ENCODE measurements around a stretch of chr9.

DNA sequence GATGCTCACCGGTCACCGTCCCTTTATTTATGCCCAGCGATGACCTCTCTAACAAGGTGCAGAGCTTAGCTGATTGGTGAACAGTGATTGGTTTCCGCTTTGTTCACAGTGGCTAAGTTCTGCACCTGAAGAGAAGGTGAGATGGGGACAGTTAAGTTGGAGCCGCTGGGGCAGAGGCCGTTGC is 232.2 kb downstream of the FANCC start:
- PRO-cap: unidirectional peak, plus-strand start at position 103 of the sequence
- RAMPAGE, long total RNA, 4 experiments: no peak in any of the 4 experiments

DNA sequence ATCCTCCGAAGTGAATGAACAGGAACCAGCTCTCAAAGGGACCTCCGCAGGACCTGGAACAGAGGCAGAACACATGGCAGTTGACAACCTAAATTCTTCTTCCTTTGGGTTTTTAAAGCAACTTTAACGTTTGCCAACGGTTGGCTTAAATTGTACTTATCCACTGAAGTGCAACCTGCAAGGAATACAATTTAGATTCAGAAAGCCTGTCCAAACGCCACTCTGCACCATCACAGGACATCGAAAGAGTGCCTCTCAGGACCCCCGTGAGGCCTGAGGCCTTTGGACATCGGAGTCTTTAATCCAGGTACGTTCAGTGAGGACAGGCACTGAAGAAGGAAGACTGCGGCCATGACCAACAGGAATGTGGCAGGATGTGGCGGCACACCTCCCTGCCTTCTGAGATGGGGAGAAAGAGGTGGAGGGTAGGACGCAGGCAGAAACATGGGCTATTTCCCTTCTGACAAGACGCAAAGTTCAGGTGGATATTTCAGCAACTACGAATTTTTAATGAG is 205.9 kb downstream of the FANCC start:
- PRO-cap: no peak
- RAMPAGE, long total RNA, 4 experiments: no peak in any of the 4 experiments

DNA sequence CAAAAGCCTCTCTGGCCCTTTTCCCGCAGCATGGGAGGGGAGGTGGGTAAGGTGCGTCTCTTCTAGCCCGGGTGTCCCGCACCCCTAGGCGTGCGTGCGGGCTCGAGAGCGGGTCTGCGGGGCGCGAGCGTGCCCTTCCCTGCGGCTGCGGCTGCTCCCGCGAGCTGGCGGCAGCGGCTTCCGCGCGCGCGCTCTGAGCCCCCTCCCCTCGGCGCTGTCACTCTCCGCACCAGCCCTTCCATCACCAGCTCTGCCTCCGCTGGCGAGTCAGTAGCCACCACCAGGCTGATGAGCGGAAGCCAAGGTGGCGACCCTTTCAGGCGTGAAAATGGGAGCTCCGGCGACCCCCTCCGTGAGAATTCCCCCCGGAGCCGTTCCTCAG is 6.7 kb upstream of the PTCH1 start:
- PRO-cap: no peak
- RAMPAGE, long total RNA, 4 experiments: no peak in any of the 4 experiments

- PRO-cap: no peak
- RAMPAGE, long total RNA, 4 experiments: no peak in any of the 4 experiments
Observed at GRCh38 chr9:95588731-95589402, 79.8 kb upstream of the PTCH1 start.

DNA sequence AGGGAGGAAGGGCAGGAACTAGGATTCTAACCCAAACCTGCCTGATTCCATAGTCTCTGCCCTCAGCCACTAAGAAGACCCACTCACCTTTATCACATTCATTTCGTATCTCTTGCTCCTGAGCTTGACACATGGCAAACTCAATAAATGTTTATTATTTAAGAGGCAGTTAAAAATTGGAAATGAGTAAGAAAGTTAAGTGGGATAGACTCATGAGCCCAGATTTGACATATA is 166.5 kb upstream of the ERCC6L2 start:
- PRO-cap: no peak
- RAMPAGE, long total RNA, 4 experiments: no peak in any of the 4 experiments

- PRO-cap: no peak
- RAMPAGE, long total RNA, 4 experiments: no peak in any of the 4 experiments
Observed at GRCh38 chr9:95751914-95752327, 123.6 kb upstream of the ERCC6L2 start.

DNA sequence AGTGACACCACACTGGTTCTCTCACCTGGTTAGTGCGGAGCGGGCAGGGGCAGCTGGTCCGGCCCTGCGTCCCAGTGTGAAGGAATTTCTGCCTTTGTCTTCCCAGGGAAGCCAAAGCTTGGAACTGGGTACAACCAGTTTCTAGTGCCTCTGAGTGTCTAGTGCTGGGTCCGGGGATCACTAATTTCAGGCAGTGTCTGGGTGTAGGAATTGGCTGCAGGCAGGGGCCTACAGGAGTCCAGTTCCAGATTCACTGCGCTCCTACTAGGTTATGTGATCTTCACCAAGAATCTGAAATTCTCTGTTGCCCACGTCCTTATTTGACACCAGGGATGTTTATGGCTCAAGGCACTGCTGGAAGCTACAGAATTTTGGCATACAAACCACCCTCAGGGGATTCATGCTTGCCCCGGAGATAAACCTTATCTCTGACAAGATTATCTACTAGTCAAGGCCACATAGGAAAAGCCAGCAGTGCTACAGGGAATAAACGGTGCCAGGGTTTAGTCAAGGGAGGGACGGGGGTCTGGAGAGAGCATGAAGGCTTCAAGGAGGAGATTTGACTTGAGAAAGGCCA is 120.5 kb upstream of the ERCC6L2 start:
- PRO-cap: no peak
- RAMPAGE, long total RNA, 4 experiments: no peak in any of the 4 experiments

- PRO-cap: no peak
- RAMPAGE, long total RNA, 4 experiments: no peak in any of the 4 experiments
Observed at GRCh38 chr9:95831487-95832133, 43.9 kb upstream of the ERCC6L2 start.

- PRO-cap: bidirectional peak, plus-strand start at chr9:96116822, minus-strand start at chr9:96116731
- RAMPAGE, long total RNA, 4 experiments: no peak in any of the 4 experiments
Observed at GRCh38 chr9:96116619-96117178, 185.3 kb downstream of the HSD17B3 start.

DNA sequence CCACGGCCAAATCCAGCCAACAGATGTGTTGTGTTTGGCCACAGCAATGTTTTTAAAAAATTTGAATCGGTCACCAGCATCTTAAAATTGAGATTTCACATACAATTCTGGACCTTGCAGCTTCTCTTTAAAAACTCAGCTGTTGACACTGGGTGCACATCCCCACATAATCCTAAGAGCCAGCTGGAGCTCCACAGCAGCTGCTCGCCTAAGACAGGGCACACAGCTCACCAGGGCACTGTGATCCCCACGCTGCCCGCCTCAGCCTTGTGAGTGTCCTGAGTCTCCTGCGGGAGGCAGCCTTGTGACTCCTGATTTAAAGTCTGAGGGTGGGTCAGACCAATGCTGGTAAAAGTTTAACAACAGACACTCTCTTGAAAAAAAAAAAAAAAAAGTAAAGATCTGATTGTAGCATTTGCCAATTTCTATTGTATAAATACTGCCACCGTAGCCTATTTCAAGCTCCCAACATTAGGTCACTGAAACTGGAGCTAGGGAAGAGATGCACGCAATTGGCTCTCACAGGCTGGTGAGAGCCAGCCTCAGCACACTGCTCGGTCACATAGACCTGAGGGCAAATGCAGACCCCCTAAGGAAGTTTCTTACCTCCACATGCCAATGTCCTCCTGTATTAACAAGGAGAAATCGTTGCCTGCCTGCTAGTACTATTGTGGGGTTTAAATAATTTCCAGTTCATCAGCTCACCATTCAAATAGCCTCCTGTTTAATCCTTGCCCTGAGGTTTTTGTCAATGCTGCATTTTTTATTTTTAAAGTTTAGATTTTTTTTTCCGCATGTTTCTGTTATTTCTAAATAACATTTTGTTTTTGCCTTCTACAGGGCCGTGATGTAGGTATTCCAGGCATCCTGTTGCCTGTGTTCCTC is 124.7 kb downstream of the HSD17B3 start:
- PRO-cap: no peak
- RAMPAGE, long total RNA, 4 experiments: no peak in any of the 4 experiments

GRCh38 chr9:96344487-96345224 is 38.9 kb downstream of the SLC35D2 start:
- PRO-cap: no peak
- RAMPAGE, long total RNA, 4 experiments: no peak in any of the 4 experiments

DNA sequence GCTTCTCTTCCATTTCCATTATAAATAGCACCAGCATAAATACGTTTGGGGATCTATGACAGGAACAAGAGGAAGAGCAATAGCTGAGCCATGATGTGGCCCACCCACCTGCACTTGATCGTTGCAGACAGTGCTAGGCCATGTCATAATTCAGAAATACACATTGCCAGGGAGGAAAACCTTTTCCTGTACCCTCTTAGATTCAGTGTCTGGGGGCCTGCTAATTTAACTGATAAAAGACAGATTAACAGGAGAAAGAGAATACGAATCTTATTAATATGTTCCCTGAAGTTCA is 37.6 kb downstream of the SLC35D2 start:
- PRO-cap: no peak
- RAMPAGE, long total RNA, 4 experiments: no peak in any of the 4 experiments

DNA sequence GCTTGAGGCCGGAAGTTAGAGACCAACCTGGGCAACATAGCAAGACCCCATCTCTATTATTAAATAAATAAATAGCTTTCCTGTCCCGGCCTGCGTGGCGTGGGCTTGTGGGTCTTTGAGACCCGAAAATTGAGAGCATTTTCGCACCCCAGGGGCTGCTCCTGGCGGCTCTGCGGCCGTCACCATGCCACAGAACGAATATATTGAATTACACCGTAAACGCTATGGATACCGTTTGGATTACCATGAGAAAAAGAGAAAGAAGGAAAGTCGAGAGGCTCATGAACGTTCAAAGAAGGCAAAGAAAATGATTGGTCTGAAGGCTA is 11.1 kb downstream of the ZNF367 start:
- PRO-cap: no peak
- RAMPAGE, long total RNA, 4 experiments: start-site peak on the plus strand in 1 of 4 experiments, centred at position 230 of the sequence, 5 reads per replicate

DNA sequence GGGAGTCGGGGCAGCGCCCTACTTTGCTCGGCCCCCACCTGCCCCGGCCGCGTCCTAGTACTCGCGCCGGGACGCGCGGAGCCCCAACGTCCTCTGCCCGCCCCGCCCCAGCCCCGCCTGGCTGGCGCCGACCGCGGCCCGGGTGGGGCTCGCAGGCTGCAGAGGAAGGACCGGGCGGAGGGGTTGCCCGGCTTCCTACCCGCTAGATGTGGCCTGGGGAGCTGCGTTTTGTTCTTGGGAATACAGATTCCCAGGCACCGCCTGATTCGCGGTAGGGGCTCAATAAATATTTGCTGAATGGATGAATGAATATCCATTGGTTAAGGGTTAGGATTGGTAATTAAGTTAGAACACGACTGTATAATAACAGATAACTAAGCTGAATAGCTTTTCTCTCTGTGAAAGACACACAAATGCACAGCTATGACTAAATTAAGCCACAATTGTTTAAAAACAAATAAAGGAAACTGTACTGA is 1.1 kb upstream of the ZNF367 start:
- PRO-cap: bidirectional peak, plus-strand start at position 159 of the sequence, minus-strand start at position 95 of the sequence
- RAMPAGE, long total RNA, 4 experiments: no peak in any of the 4 experiments

DNA sequence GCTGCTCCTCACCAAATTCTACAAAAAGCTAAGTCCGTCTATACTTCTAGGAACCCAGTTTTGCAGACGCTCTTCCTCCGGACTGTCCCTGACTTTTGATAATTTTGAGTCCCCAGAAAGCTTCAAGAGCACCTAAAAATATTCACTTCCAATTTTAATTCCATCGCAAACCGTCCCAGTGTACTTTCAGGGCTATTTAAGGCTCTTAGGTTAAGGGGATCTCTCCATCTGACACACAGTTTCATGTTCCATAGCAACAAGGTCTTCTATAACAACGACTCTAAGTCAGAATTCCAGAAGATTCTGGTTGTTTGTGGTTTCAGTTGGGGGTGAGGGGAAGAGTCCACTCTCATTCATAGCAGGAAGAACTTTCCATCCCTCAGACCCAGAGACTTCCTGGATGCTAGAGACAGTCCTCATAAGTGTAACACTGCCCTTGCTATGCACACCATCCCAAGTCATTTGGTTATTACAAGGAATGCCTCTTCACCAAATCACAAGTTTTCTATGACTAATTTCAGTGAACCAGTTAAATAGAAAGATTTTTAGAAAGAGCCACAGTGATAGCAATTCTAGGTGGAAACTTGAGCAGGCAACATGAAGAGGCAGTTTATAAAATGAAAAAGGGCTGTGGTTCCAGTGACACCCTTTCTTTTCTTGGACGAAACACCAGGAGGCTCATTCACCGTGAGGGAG is 51.3 kb downstream of the HABP4 start:
- PRO-cap: no peak
- RAMPAGE, long total RNA, 4 experiments: no peak in any of the 4 experiments

GRCh38 chr9:96892733-96893052 is 36.0 kb upstream of the NUTM2G start:
- PRO-cap: no peak
- RAMPAGE, long total RNA, 4 experiments: no peak in any of the 4 experiments

- PRO-cap: no peak
- RAMPAGE, long total RNA, 4 experiments: no peak in any of the 4 experiments
Observed at GRCh38 chr9:96996715-96997198, 42.2 kb downstream of the CTSV start.

- PRO-cap: no peak
- RAMPAGE, long total RNA, 4 experiments: no peak in any of the 4 experiments
Observed at GRCh38 chr9:97704375-97704604, 7.2 kb upstream of the XPA start.

DNA sequence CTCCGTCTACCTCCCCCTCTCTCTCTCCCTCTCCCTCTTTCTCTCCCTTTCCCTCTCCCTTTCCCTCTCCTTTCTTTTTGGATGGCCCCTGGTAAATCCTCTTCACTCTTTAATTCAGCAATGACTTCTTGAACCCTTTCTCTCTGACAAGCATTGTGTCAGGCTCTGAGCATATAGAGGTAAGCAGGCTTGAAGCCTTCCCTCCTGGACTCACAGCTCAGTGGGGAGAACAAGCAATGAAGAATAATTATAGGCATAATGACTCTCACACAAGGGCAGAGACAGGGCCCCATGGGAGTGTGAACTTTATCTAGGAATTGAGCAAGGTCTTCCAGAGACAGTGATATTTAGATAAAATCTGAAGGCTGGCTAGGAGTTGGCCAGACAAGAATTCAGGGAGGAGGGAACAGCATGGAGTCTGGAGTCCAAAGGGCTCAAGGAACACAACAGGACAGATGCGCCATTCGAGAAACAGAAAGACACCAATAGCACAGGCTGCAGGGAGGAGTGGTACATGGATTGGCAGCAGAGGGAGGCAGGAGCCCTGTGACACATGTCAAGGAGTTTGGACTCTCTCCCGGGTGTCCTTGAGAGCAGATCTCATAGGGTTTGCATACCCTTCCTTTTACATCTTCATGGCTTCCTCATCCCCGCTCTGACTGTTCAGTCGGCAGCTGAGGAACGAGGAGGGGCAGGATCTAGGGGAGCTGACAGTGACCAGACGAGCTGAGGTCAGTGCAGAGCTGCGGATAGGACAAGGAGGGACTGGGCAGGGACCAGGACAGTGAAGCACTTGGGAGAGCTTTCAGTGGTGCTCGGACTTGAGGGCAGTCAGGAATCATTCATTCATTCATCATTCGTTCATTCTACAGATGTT is 63.9 kb upstream of the XPA start:
- PRO-cap: no peak
- RAMPAGE, long total RNA, 4 experiments: no peak in any of the 4 experiments

DNA sequence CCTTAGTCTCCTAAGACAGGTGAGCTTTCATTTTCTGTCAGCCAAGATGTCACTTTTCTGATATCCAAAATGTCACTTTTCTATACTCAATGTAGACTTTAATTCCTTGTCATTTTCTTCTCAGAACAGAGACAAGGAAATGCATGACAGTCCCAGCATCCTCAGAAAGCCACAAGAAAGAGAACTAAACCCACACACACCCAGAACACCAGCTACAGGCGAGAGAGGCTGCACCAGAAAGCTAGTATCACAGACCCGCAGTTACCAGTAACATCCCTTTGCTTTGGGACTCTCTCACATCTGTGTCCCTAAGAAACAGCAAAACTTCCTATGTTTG is 17.1 kb downstream of the TRMO start:
- PRO-cap: no peak
- RAMPAGE, long total RNA, 4 experiments: no peak in any of the 4 experiments